AG10803 (cell line): Measurements from ENCODE around the genes MSI1 and GATC.

DNA sequence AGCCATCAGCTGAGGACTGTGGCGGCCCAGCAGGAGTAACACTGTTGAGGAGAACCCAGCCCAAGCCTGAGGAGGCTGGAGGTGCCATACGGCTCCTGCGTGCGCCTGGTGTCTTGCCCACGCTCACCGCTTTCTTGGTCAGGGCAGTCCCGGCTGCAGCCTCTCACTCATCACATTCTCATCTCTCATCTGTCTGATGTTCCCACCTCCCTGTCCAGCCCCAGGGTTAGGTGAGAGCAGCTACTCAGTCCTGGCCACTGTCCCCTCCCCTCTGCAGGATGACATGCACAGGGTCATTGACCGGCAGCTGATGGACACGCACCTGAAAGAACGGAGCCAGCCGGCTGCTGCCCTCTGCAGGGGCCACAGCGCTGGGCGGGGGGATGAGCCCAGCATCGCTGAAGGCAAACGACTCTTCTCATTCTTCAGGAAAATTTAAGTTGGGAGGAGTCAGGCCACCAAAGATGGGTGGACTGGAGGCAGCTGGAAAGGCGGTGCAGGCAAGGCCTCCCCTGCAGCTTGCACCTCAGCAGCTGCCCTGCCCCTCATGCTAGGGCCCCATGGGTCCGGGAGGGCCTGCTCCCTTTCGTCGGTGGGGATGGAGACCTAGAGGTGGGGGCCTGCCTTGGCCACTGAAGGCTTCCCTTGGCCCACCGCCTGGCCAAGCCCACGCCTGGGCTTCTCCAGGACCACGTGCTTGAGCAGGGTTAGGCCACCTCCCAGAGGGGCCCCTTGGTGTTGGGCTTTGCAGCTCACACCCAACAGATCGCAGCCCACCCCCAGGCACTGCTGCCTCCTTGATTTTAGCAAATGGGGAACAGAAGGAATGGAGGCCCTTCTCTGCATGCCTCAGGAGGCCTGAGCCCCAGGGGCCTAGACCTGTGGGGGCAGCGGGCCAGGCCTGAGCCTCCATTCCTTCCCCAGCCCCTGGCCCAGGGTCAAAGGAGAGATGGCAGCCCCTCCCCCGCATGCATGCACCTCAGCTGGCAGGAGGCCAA lies 23.5 kb downstream of the RAB35 start:
- RRBS = no CpG with 5 or more reads among the region's 25 CpGs

DNA sequence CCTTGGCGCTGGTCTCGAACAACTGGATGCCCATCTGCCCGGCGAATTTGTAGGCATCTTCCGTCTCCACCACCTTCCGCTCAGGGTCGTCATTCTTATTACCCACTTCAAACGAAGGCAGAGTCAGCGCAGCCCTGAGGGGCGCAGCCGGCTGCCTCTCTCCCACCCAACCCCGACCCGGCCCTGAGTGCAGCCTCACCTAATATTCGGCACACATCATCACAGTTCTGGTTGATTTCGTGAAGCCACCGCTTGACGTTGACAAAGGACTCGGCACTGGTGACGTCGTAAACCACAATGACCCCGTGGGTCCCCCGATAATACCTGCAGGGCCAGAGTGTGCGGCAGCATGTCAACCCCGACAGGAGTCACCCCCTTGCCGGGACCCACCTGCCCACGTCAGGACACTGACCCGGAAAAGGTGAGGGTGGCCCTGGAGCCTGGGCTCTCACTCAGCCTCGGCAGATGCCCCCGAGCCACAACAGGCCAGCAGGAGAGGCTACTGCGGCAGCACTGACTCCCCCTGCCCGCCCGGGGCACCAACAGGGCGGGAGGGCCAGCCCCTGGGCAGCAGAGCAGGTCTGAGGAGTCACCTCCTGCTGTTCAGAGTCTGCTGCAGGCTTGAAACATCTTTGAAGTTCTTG lies 17.6 kb downstream of the RAB35 start:
- RRBS = 96% methylated on average over 7 of the region's 33 CpGs

GRCh38 chr12:120124267-120124776 lies 7.8 kb upstream of the RAB35 start:
- RRBS = no CpG with 5 or more reads among the region's 5 CpGs

DNA sequence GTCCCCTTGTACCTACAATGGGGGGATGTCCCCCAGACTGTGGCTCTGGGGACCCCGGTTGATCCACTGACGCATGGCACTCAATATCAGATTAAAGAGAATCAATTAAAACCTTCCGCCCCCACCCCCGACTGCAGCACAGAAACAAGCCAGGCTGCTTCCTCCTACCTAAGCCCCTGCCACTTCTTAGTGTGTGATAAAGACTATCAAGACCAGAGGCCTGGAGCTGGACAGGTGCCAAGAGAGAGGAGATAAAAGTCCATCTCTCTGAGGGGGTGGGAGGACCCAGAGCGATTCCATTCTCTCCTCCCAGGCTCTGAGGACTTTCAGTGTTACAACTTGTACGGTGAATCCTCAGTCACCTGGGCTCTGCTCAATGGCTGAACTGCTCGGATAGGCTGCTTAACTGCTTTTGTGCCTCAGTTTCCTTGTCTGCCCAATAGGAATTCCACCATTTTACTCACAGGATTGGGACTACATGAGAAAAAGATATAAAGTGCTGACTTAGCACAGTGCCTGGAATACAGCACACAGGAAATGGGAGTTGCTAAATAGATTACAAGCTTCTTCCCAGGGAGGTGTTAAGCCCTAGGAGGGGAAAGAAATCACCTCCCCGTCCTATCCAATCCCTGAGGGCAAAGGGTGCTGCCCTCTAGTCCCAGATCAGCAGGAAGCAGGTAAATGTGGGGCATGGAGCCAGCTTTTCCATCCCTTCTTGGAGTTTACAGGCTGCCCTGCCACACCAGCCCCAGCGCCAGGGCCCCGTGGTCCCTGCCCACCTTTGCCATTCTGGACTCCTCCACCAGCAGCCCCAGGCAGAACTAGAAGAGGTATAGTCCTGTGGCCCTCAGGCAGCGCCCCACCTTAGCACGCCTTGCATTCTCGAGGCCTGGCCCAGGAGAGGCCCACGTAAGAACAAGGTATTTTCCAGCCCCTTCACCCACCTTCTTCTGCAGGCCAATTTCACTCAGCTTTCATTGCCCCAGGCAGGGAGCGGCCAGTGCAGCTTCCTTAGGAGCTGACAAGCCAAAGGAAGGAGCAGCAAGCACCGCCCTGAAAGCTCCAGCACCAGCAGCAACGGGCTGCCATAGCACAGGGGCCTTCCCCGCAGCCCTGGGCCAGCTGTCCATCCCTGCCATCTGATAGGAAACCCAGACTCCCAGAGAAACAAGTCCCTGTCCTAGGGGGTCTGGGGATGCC lies 28.6 kb upstream of the RPLP0 start:
- RRBS = 40% methylated on average over 1 of the region's 18 CpGs

DNA sequence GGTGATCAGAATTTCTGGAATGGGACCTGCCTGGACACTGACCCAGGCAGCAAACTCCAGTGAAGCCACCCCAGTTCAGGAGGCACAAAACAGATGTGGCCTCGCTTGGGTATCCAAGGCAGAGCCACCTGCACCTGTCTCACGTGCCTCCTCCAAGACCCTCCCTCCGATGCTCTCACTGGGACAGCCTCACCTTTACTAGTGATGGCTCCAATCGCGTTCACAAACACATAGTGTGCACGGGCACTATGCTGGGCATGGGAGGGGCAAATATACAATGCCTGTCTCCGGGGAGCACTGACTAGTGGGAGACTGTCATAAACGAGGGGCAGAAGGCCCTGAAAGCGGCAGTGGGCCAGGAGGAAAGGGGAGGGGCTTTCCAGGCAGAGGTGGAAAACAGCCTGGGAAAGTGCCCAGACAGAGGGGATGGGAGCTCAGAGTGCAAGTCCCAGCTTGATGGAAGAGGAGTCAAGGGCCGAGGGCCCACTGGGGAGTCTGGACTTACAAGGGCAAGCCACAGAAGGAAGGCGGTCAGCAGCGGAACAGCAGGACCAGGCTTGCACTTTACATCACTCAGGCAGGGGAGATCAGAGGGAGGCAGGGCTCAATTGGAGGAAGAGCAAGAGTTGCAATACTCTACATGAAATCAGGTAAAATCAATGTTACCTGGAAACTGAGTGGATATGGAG lies 24.1 kb downstream of the PXN start:
- RRBS = no CpG with 5 or more reads among the region's 12 CpGs

GRCh38 chr12:120241983-120242759 lies 23.4 kb downstream of the PXN start:
- RRBS = no CpG with 5 or more reads among the region's 12 CpGs

DNA sequence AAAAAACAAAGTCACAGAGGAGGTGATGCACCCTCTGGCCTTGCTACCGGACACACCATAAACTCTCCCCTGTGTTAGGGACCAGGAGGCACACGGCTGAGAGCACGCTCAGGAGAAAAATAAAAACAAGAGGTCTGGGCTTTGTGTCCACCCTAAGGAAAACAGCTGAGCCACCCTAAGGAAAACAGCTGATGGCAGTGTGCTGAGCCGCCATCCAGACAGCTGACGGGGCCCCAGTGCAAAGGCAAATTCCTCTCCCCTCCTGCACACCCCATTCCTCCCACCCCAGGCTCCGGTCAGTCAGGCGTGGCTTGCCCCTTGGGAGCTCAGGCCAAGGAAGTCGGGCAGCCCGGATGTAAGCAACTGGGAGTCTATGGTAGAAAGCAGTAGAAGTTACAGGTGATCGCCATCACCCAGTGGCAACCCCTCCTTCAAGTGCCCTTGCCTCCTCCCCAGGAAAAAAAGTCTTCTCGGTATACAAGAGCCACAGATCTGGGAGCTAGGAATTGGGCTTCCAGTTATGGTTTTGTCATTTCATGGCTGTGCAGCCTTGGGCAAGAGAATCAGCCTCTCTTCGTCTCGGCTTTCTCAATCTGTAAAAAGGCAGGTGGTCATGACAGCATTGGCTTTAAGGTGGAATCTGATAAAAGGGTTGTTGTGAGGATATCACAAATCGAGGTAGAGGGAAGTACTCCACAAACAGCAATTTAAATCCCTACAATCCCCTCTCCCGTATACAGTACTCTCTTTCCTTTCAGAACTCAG lies 2.3 kb downstream of the PXN start:
- RRBS = 5% methylated on average over 4 of the region's 15 CpGs

- RRBS = 2% methylated on average over 41 of the region's 123 CpGs
Measured at GRCh38 chr12:120368596-120369422, at the start of gene MSI1. Gene MSI1, minus strand, starts transcription at chr12:120369164.

GRCh38 chr12:120446275-120447289 lies at the start of gene GATC:
Gene GATC, plus strand, starts transcription at chr12:120446444.
- RRBS = 2% methylated on average over 13 of the region's 80 CpGs

DNA sequence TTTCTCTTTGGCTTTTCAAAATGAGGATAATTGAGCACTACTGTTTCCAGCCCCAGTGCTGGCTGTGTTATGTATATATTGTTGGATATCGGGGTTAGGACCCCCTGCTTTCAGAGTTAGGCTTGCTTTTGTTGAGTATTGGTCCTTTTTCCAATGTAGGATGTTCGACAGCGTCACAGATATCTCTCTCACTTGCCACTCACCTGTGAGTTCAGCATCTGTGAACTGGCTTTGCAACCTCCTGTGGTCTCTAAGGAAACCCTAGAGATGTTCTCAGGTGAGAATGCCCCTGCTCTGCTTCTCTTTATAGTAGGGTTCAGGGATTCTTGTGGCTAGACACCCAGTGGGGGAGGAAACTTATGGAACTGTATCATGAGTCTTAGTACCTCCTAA lies 16.3 kb downstream of the POP5 start:
- RRBS = no CpG with 5 or more reads among the region's 3 CpGs

DNA sequence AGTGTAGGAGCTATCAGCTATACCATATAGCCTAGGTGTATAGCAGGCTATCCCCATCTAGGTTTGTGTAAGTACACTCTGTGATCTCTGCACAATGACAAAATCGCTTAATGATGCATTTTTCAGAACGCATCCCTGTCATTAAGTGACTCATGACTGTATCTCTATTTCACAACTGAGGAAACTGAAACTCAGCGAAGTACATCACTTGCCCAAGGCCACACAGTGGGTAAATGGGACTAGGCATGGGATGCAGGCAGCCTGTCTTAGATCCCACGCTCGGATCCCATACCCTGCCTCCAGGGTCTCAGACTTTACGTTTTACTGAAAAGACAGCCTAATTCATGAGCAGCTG lies 2.5 kb upstream of the MLEC start:
- RRBS = no CpG with 5 or more reads among the region's 6 CpGs

- RRBS = no CpG with 5 or more reads among the region's 23 CpGs
Measured at GRCh38 chr12:120687757-120688577, 1.0 kb downstream of the MLEC start.

- RRBS = no CpG with 5 or more reads among the region's 6 CpGs
Measured at GRCh38 chr12:120690714-120691470, 3.9 kb downstream of the MLEC start.

- RRBS = no CpG with 5 or more reads among the region's 7 CpGs
Measured at GRCh38 chr12:120693791-120694471, 7.0 kb downstream of the MLEC start.

DNA sequence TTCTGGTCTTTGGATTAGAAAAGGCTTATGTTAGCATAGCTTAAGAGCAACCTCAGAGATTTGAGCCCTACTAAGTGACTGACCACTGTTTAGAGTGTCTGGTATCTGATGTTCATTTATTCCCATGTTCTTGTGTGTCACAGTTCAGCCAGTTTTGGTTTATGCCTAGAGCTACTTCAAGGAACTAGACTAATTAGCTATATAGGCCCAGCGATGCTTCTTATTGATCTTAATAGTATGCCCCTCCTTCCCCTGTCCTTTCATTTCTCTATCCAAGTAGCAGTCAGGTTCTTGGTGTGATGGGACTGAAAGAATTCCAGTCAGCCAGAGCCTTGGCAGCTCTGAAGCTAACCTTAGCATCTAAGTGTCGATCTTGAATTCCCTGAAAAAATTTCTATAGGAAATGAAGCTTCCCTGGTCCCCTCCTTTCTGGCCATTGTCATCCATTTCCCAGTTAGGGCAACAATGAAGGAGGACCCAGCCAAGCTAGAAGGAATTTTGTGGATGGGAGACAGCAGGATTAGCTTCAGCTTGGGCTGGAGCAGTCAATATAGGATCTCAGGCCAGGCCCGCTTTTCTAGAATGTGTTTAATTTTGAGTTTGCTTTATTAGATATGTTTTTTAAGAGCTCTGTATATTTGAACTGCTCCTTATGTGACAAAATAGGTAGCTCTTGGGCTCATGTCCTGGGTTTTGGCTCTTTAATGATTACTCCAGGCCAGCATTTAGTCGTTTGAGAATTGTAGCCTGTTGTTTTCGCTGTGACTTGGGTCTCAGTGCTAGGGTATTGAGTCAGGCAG lies 10.9 kb downstream of the MLEC start:
- RRBS = no CpG with 5 or more reads among the region's 5 CpGs

GRCh38 chr12:120903233-120904203 lies 640 bp downstream of the SPPL3 start:
- RRBS = 2% methylated on average over 44 of the region's 92 CpGs

- RRBS = no CpG with 5 or more reads among the region's 8 CpGs
Measured at GRCh38 chr12:120961597-120961906, 16.8 kb upstream of the HNF1A start.

DNA sequence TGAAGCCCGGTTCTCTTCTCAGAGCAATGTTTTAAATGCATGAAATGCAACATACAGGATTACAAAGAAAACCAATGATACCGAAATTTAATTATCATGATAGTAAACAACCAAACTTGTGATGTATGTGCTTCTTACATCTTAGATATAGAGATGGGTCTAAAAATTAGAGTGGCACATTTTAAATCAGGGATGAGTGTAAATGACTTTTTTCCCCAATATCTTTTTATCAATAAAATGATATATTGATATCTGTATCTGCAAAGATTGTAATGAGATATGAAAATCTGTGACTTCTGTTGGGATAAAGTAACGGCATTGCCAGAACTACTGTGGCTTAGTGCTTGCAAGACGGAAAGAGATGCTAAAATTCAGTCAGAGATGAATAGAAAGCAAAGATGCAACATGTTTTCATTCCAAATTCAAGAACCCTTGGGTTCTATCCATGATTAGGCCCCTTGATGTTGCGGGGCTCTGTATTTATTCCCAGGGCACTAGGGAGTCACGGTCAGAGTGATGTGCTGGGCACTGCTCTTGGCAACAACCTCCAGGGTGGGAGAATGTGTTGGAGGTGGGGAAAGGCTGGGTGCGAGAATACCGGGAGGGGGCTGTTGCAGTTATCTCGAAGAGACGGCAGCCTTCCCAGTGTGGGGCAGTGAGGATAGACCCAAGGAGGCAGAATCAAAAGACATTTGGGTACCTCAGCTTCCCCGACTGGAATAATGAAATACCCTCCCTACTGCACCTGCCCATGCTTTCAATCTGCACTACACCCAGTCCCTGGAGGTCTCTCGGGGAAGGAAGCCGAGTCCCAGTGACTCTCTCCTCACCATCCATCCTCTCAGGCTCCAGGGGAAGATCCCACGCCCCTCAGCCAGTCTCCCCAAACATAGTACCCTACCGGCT lies 605 bp downstream of the C12orf43 start:
- RRBS = 8% methylated on average over 1 of the region's 15 CpGs

DNA sequence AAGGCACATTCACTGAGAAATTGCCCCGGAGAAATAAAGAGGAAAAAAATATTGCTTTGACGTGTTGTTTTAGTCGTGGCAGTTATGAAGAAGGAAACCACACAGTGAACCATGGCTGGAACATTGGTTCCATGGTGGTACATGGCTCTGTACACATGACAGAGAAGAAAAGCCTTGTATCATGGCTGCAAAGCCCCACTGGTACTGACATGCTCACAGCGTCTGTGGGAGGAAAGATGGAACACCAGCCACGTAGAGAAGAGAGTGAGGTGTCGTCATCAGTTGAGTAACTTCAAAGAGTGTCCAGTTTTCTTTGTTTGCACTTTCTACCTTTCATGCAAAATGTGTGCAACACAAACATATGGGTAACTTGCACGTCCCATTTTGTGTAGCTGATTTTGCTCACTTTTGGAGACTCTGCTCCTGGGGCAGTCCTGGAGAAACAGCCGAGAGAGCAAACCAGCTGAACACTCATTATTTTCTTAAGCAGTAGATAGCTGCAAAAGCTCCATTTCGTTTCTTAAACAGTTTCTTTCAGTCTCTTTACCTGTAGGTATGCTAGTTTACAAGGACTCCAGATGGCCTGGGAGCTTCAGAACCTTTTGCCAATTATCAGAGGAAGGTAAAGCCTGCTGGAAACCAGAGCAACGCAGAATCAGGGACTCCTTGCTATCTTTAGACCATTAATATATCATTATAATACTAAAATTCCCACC lies 6.3 kb upstream of the P2RX7 start:
- RRBS = no CpG with 5 or more reads among the region's 10 CpGs

- RRBS = no CpG with 5 or more reads among the region's 13 CpGs
Measured at GRCh38 chr12:121154820-121155358, 22.2 kb downstream of the P2RX7 start.